Peritoneum (tissue), 1 donor: ENCODE results near the gene DEF6.

DNA sequence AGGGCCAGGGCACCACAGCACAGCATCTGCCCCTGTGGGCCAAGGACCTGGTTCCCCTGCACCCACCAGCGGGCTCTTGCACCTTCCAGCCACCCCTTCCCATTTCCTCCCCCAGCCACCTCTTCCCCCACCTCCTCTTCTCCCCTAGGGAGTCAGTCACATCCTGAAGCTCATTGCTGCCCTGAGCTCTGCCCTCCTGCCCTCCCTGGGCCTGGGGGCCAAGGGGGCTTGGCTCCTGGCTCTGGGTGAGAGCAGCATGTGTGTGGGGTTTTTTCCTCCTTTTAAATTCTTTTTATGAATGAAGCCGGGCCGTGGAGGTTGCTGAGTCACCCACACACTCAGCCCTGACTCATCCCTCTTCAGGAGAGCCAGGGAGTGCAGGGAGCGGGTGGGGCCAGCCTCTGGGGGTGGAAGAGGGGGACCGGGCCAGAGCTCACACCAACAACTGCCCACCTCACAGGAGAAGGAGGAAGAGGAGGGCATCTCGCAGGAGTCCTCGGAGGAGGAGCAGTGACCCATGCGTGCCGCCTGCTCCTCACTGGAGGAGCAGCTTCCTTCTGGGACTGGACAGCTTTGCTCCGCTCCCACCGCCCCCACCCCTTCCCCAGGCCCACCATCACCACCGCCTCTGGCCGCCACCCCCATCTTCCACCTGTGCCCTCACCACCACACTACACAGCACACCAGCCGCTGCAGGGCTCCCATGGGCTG lies 4.3 kb downstream of the SMIM29 start:
- PRO-cap = no peak

- PRO-cap = no peak
Measured at GRCh38 chr6:34277311-34277760, 28.5 kb upstream of the SMIM29 start.

- PRO-cap = no peak
Measured at GRCh38 chr6:34306148-34306953, 57.5 kb upstream of the SMIM29 start.

GRCh38 chr6:34378612-34379102 lies 13.8 kb downstream of the NUDT3 start:
- PRO-cap = no peak

GRCh38 chr6:34424493-34424871 lies 1.4 kb downstream of the RPS10 start:
- PRO-cap = no peak

DNA sequence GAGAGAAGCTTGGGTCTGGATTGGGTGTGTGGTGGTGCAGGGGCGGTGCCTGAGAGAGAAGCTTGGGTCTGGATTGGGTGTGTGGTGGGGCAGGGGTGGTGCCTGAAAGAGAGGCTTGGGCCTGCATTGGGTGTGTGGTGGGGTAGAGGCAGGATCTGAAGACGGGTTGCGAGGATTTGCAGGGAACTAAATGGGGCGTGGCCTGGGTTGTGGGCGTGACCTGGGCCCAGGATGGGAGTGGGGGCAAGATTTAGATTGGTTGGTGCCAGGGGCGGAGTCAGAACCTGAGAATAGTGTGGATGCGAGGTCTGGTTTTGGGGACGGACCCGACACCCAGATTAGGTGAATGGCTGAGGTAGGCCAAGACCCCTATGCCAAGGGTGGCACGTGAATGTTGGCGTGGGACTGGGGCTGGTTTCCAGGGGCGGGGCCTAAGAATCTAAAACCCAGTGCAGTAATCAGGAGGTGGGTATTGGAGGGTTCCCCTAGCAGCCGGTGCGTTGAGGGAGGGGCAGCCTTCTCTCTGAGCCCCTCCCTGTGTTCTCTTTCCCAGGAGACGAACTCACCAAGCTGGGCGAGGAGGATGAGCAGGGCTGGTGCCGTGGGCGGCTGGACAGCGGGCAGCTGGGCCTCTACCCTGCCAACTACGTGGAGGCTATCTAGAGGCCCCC lies 24.1 kb downstream of the SPDEF start:
- PRO-cap = no peak

DNA sequence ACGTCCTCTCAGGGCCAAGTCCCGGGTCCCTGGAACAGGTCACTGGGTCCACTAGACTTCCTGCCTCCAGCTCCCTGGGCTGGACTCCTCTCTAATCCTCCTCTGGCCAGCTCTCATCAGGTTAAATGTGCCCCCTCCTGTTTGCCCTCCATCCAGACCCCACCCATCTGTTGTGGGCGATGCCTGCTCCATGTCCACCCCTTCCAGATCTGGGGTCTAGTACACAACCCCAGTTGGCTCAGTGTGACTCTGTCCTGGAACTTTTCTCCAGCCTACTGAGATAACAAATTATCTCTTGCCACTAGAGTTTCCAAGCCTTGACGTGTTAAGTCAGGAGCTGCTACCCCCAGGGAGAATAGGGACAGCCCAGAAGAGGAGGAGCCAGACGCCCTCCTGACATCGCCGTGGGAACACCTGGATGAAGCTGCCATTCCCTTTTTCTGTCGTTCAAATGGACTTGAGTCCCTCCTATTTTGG lies 3.7 kb upstream of the SPDEF start:
- PRO-cap = no peak

DNA sequence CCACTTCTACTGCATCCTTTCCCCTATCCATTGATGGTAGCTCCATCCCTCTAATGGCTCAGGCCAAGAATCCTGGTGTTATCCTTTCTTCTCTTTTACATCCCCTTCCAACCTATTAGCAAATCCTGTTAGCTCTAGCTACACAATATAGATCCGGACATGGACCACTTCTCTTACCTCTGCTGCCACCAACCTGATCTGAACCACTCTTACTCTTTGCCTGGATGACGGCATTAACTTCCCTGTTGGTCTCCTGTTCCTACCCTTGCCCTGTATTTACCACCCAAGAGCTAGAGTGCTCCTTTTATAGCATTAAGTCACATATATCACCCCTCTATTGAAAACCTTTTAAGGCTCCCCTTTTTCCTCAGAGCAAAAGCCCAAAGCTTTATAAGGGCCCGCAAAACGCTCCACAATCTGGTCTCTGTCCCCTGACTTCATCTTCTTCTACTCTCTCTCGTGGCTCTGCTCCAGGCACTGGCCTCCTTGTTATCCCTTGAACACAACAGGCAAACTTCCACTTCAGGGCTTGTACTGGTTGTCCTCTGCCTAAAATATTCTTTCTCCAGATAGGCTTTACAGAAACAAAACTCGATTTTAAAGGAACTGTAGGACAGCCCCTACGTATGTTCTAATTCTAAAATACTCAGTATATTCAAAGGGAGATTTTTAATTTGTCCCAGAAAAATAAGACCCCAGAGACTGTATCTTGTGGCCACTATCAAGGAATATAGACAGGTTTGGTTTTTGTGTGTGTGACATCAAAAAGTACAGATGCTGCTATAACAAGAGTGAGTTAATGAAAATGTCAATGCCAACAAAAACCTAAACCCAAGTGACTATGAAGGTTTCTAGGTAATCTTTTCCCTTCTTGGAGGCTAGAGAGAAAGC lies 43.9 kb upstream of the SPDEF start:
- PRO-cap = no peak

GRCh38 chr6:34601651-34602202 lies 45.6 kb upstream of the SPDEF start:
- PRO-cap = no peak

DNA sequence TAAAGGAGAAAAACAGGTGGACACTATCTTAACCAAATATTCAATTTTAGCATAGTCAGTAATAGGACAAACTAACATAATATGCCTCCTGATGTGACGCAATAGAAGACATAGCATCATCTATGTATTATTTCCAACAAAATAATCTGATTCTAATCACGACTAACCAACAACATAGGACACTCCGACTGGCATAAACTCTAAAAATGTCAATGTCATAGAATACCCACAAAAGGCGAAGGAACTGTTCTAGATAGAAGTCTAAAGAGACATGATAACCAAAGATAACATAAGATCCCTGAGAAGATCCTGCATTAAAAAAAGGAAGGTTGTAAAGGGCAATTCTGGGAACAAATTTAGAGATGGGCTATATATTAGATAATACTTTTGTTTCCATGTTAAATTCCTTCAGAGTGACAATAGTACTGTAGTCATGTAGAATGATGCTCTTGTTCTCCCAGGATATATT lies 28.9 kb downstream of the ILRUN start:
- PRO-cap = no peak

- PRO-cap = no peak
Measured at GRCh38 chr6:34673099-34673541, 23.4 kb downstream of the ILRUN start.

- PRO-cap = no peak
Measured at GRCh38 chr6:34773268-34773835, 16.0 kb downstream of the SNRPC start.

GRCh38 chr6:34890385-34890978 lies 1.4 kb downstream of the ANKS1A start:
- PRO-cap = no peak

- PRO-cap = no peak
Measured at GRCh38 chr6:34916662-34917115, 27.6 kb downstream of the ANKS1A start.

DNA sequence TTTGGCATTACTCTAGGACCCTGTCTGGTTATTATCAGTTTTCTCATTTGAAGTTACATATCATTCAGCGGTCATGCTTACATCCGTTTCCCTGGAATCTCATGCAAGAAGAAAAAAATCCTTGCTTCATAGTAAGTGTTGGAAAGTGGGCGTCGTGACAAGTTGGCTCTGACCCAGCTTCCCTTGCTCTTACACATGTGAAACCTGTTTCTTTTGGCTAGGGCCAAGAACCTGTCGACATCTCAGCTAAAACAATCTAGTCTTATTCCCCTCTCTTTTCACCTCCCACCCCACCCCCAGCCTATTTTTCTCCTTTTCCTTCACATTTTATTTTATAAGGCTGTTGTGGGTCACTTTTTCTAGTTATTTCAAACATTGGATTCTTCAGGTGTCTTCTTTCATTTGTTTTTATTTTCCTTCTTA lies 45.5 kb downstream of the ANKS1A start:
- PRO-cap = no peak

DNA sequence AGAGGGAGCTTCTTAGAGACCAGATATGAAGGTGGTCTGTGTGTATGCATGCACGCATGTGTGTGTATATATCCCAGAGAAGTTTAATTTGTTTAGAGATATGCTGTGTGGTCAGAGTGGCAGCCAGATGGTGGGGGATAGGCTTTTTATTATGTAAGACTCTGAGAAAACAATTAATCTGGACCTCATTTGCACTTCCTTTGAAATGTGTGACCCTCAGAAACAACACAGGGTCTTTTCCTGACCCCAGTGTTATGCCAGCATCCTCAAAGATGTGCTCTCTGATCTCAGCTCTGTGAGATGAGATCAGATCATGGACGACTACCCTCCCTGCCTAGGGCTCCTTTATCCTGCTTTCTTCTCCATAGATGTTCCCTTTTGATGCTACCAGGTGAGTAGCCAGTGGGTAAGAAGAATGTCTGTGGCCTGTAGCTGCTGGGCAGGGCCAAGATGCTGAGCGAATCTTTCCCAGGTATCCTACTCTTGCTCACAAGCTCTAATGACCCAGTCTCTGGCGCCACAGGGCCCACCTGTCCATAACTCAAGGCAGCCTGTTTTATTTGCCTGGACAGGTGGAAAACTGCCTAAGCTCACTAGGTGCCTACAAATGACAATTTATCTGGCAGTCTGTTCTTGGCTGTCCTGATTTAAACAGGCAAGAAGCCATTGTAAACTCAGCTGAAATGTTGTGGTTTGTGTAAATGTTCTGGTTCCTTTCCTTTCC lies 113.5 kb downstream of the TCP11 start:
- PRO-cap = no peak

DNA sequence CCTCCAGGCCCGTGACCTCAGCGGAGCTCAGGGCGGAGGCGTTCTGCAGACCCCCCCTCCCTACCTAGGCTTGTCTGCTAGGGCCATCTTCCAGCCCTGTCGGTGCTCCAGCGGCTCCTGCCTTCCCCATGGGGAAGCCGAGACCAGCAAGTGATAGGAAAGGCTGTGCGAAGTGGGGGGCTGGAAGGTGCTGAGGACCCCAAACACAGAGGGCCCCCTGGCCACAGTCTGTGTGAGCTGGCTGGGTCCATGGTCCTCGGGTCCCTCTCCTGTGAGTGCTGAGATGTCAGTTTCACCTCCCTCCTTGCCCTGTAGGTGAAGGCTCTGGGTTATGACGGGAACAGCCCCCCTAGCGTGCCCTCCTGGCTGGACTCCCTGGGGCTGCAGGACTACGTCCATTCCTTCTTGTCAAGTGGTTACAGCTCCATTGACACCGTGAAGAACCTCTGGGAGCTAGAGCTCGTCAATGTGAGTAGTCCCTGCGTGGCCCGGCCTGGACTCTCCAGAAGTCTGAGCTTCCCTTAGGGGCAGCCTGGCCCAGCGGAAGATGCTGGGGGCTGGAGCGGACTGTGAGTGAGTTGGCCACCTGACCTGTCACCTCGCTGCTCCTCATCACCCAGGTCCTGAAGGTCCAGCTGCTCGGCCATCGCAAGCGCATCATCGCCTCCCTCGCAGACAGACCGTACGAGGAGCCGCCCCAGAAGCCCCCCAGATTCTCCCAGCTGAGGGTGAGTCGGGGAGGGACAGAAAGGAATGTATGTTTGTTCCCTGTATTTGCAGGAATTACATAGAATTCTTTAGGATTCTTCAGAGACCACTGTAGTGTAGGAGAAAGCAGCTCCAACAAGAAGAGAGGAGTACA lies 61.7 kb downstream of the TCP11 start:
- PRO-cap = no peak

DNA sequence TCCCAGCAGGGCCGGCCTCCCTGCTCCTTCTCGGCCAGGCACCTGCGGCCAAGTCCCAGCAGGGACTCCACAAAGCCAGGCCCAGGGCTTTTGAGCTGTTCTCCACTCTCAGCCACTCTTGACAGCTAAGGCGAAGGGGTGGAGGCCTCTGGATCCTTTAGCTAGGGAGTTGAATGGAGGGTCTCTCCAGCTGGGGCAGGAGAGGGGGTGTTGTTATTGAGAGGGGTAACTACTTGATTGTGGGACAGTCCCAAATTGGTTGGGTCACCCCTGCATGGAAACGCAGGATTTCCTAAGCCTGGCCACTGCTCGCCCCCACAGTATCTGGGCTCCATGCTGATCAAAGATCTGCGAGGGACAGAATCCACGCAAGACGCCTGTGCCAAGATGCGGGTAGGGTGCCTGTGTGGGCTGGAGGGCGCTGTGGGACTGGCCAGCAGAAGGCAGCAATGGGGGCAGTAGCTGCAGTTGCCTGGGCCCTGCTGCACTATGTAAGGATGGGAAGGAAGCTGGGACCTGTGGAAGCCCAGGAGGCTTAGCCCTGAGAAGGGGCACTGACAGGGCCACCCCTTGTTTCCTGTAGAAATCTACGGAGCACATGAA lies 58.2 kb downstream of the TCP11 start:
- PRO-cap = no peak

DNA sequence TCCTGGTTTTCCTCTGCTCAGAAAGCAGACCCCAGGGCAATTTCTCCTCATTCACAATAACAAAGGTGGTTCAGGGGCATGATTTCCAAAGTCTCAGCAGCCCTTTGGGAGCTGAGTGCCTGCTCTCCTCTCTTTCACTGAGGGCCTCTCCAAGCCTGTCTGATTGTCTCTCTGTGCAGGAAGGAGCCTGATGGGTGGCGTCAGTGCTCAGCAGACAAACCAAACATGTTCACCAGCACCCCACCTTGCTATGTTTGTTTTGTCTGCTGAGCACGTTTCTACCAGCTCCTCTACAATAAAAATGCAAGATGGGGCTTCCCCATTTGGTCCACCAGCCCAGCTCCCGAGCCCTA lies 25.4 kb upstream of the TCP11 start:
- PRO-cap = no peak

- PRO-cap = no peak
Measured at GRCh38 chr6:35297362-35298014, at the start of gene DEF6. TSS of gene DEF6 (plus strand) at chr6:35297818.